Cerebellum (tissue), 5 donors: ENCODE measurements around the genes PTBP1, PRTN3, KISS1R, WDR18 and TMEM259.

DNA sequence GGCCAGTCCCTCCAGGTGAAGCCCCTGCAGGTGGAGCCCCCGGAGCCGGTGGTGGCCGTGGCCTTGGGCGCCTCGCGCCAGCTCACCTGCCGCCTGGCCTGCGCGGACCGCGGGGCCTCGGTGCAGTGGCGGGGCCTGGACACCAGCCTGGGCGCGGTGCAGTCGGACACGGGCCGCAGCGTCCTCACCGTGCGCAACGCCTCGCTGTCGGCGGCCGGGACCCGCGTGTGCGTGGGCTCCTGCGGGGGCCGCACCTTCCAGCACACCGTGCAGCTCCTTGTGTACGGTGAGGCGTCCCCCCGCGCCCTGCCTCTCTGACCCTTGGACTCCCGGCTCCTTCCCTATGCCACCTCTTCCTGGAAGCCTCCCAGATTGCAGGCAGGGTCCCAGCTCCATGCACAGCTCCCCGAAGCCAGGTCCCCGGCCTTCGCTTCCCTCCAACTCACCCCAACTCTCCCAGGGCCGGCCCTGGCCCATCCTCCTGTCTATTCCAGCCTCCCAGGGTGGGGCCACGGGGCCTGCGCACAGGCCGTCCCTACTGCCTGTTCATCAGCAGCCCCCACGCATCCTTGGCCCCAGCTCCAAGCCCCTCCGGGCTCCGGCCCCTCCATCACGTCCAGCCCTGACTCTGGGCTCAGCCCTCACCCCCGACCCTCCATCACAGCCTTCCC lies 1.7 kb downstream of the MADCAM1 start:
- PRO-cap, 3 experiments = peak in 3 of 3 experiments; most common plus-strand start position 5 of the sequence (in 1); most common minus-strand start position 455 of the sequence (in 3)
- RAMPAGE, long total RNA = no peak

DNA sequence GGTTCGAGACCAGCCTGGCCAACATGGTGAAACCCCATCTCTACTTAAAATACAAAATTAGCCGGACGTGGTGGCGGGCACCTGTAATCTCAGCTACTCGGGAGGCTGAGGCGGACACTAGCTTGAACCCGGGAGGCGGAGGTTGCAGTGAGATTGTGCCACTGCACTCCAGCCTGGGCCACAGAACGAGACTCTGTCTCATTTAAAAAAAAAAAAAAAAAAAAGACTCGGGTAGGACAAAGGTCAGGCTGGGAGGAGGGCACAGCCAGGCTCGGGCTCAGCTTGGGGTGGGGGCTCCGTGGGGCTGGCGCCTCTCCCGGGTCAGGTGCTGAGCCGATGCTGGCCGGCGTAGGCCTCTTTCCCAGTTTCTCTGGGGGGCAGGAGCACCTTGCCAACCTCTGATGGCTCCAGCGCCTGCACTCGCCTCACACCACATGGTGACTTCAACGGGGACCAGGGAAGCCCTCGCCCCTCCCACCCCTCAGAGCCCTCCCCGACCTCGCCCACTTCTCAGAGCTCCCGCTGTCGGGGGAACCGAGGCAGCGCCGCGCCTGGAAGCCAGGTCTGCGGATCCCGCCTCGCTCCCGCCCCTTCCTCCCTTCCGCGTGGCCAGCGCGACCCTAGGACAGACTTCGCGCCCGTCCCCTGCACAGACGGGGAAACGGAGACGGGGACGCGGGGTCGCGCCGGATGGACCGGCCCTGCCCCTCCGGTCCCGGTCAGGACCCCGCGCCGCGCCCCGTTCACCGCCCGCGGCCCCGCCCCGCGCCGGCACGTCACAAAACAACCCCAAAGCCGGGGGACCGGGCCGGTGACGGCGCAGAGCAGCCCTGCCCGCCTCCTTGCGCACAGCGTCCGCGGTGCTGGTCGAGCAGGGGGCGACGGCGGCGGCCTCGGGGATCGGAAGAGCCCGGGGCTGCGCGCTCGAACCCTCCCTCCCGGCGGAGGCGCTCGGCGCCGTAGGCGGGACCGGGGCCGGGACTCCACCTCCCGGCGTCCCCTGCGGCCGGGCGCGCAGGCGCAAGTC lies 626 bp upstream of the CDC34 start:
- PRO-cap, 3 experiments = peak in 3 of 3 experiments; most common plus-strand start position 513 of the sequence (in 1); most common minus-strand start position 961 of the sequence (in 2)
- RAMPAGE, long total RNA = no peak

- PRO-cap, 3 experiments = no peak in any of the 3 experiments
- RAMPAGE, long total RNA = no peak
Measured at GRCh38 chr19:540948-541774, 2.7 kb upstream of the GZMM start.

DNA sequence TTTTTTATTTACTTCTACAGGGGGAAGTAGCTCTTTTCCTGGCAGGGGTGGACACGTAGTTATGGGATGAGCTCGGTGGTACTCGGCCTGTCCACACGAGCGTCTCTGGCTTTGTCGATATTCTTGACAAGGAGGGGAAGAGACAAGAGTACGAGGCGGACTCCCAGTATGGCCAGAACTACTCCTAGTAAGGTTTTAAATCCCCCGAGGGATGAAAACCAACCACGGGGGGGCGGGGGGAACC lies 5.6 kb upstream of the BSG start:
- PRO-cap, 3 experiments = no peak in any of the 3 experiments
- RAMPAGE, long total RNA = no peak

DNA sequence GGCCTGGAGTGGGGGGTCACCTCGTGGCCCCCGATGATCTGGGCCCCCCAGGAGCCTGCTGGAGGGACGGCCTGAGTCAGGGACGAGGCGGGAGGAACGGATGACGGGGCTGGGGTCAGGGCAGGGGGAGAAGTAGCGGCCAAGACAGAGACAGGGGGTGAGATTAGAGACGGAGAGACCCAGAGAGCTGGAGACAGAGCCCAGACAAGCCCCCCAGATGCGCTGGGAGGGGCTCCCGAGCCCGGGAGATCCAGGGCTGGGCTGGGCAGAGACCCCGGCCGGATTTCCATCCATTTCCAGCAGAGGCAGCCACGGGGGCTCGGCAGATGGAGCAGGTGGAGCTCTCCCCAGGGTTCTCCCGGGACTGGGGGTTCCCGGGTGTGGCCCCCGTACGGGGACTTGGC lies 337 bp downstream of the PRSS57 start:
- PRO-cap, 3 experiments = no peak in any of the 3 experiments
- RAMPAGE, long total RNA = no peak

DNA sequence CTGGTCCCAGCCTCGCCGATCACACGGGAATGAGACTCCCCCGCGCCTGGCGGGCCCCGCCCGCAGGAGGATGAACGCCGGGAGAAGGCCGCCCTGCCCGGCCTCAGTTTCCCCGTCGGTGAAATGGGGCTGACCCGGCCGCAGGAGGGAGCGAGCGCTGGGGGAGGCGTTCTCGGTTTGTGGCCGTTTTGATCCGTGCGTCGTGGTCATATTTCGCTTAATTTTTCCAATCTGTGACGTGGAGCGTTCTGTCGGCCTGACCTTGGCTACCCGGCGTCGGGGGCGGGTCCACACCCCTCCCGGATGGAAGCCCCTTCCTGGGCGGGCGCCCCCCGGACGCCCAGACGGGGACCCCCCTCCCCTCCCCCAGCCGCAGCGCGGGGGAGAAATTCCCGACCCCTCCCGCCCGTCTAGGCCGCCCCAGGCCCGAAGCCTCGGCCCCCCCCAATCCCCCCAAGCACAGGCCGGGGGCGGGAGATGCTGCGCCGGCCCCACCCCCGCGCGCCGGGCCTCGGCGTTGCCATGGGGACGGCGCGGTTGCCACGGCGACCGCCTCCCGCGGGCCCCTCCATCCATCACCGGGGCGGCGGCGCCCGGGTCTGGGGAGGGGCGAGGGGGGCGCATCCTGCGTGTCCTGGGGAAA lies 11.1 kb downstream of the PALM start:
- PRO-cap, 3 experiments = no peak in any of the 3 experiments
- RAMPAGE, long total RNA = no peak

- PRO-cap, 3 experiments = no peak in any of the 3 experiments
- RAMPAGE, long total RNA = no peak
Measured at GRCh38 chr19:743154-743848, 7.6 kb upstream of the MISP start.

- PRO-cap, 3 experiments = peak in 3 of 3 experiments; most common plus-strand start chr19:797452 (in 3); most common minus-strand start chr19:796916 (in 2)
- RAMPAGE, long total RNA = no peak
Measured at GRCh38 chr19:796542-797632, at the start of gene PTBP1. Gene PTBP1, plus strand, starts transcription at chr19:797452.

GRCh38 chr19:800162-800897 lies 3.1 kb downstream of the PTBP1 start:
- PRO-cap, 3 experiments = no peak in any of the 3 experiments
- RAMPAGE, long total RNA = no peak

GRCh38 chr19:840813-841279 lies at the start of gene PRTN3:
Gene PRTN3, plus strand, starts transcription at chr19:840999.
- PRO-cap, 3 experiments = no peak in any of the 3 experiments
- RAMPAGE, long total RNA = no peak

GRCh38 chr19:862119-862848 lies 2.8 kb downstream of the CFD start:
- PRO-cap, 3 experiments = no peak in any of the 3 experiments
- RAMPAGE, long total RNA = no peak

DNA sequence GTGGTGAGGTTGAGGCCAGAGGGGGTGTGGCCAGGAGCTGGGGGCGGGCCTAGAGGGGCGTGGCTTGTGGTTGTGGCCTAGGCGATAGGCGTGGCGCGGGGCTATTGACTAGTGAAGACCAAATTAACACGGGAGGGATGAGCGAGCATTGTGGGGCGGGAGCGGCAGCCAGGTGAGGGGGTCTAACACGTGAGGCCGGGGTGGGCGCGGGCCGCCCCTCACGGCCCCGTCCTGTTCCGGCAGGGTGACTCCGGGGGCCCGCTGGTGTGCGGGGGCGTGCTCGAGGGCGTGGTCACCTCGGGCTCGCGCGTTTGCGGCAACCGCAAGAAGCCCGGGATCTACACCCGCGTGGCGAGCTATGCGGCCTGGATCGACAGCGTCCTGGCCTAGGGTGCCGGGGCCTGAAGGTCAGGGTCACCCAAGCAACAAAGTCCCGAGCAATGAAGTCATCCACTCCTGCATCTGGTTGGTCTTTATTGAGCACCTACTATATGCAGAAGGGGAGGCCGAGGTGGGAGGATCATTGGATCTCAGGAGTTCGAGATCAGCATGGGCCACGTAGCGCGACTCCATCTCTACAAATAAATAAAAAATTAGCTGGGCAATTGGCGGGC lies 3.5 kb downstream of the CFD start:
- PRO-cap, 3 experiments = no peak in any of the 3 experiments
- RAMPAGE, long total RNA = no peak

- PRO-cap, 3 experiments = no peak in any of the 3 experiments
- RAMPAGE, long total RNA = no peak
Measured at GRCh38 chr19:903066-903579, 9.9 kb downstream of the R3HDM4 start.

- PRO-cap, 3 experiments = no peak in any of the 3 experiments
- RAMPAGE, long total RNA = no peak
Measured at GRCh38 chr19:906360-906979, 6.5 kb downstream of the R3HDM4 start.

DNA sequence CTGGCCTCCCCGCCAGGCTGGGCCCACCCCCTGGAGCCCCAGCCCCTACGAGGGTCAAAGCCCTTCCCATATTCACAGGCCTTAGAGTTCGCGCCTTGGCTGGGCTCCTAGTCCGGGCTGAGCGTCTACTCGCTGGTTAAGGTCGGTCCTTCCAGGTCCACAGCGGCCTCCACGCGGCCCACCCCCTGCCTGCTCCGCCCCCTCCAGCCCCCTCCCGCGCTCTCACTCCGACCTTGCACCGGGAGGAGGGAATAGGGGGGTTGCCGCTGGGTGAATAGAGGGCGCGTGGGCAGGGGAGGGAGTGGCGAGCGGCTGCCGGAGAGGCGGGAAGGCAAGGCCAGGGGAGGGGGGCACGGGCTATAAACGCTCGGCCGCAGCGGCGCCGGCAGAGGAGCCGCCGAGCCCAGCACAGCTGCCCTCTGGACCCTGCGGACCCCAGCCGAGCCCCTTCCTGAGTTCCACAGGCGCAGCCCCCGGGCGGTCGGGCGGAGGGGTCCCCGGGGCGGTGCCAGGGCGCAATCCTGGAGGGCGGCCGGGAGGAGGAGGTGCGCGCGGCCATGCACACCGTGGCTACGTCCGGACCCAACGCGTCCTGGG lies at the start of gene KISS1R:
Gene KISS1R, plus strand, starts transcription at position 388 of the 597 bp plus-strand sequence.
- PRO-cap, 3 experiments = no peak in any of the 3 experiments
- RAMPAGE, long total RNA = no peak

- PRO-cap, 3 experiments = no peak in any of the 3 experiments
- RAMPAGE, long total RNA = no peak
Measured at GRCh38 chr19:947238-948249, 21.7 kb downstream of the ARID3A start.

DNA sequence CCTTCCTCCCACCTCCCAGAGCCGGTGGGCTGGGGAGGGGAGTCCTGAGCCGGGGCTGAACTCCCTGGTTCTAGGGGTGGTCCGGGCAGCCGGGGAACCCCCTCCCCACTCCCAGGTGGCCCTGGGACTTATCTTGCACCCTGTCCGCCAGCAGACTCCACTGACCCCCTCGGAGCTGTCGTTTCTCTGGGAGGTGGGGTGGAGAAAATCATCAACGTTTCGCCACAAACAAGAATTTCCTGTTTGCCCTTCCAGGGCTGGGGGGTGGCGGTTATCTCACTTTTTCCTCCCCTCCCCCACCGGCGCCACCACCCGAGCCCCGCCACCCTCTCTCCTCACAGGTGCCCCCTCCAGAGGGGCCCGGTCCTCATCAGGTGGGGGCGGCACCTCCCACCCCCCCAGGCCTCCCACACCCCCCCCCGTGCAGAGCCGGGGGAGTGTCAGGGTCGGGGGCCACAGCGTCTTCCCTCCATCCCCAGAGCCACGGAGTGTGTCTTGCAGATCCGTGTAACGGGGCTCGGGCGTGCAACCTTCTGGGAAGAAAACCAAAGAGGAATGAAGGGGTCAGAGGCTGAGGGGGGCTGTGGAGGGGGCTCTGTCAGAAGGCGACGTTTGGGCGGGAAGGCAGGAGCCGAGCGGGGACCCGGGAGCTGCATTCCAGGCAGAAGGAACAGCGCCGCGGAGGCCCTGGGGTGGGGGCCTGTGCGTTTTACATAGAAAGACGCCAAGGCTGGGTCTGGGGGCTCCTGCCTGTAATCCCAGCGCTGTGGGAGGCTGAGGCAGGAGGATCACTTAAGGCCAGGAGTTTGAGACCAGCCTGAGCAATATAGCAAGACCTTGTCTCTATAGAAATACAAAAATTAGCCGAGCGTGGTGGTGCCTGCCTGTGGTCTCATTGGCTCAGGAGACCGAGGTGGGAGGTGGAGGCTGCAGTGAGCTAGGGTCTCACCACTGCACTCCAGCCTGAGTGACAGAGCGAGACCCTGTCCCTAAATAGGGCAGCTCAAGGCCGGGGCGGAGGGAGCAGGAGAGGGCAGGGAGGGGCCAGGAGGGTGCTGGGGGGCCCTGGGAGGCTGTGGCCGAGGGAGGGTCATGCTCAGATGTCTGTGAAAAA lies 27.6 kb downstream of the ARID3A start:
- PRO-cap, 3 experiments = no peak in any of the 3 experiments
- RAMPAGE, long total RNA = no peak

- PRO-cap, 3 experiments = peak in 3 of 3 experiments; most common plus-strand start chr19:984328 (in 3); most common minus-strand start chr19:984207 (in 2)
- RAMPAGE, long total RNA = no peak
Measured at GRCh38 chr19:983871-984427, at the start of gene WDR18. Gene WDR18, plus strand, starts transcription at chr19:984345.

DNA sequence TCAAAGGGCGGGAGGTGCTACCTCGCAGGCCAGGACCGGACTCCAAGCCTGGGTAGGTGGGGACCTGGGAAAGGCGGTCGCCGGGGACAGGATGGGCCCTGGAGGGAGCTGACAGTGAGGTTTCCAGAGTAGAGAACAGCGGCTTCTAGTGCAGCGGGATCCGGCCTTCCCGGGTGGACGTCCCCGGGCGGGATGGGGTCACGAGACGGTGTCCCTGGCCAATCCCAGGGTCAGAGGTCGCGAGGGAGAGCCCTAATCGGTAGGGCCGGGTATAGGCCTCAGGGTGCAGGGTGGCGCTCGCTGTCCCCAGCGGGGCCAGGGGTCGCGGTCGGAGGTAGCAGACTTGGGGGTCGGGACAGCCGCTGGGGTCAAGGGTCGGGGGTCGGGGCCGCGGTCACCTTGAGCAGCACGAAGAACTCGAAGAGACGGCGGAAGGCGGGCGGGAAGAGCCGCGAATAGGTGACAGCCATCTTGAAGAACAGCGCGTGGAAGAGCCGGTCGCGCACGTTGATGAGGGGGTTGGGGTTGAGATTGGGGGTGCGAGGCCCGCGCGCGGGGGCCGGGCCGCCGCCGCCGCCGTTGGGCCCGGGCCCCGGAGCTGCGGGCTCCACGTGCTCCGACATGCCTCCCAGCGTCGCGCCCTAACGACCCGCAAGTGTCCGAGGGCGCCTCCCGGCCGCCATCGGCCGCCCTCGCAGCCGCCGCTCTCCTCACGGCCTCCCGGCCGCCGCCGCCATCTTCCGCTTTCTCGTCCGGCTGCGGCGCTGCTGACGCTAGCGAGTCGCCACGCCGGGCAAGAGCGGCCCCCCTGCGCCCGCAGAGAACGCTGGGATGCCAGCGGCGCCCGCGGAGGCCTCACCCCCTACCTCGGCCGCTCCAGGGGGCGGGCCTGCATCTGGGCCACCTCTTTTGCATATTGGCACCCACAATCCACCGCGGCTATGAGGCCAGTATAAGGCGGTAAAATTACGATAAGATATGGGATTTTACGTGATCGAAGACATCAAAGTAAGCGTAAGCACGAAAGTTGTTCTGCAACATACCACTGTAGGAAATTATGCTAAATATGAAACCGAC lies at the start of gene TMEM259:
Gene TMEM259, minus strand, starts transcription at position 750 of the 1,077 bp plus-strand sequence.
- PRO-cap, 3 experiments = peak in 3 of 3 experiments; most common minus-strand start position 750 of the sequence (in 3)
- RAMPAGE, long total RNA = no peak

DNA sequence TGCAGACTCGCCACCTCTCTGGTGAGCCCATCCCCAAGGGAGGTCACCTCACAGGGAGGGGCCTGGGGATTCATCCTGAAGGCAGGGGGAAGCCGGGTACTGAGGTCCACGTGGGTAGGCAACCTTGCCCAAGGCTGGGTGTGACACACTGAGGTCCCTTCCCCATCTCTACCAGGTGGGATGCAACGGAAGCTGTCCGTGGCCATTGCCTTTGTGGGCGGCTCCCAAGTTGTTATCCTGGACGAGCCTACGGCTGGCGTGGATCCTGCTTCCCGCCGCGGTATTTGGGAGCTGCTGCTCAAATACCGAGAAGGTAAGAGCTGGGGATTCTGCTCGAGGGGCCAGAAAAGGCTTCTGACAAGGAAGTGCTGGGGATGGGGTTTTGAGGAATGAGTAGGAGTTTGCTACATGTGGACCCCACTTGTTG lies 11.4 kb downstream of the ABCA7 start:
- PRO-cap, 3 experiments = no peak in any of the 3 experiments
- RAMPAGE, long total RNA = no peak